Thoracic aorta (tissue), 1 donor: ENCODE measurements around a stretch of chr10.

DNA sequence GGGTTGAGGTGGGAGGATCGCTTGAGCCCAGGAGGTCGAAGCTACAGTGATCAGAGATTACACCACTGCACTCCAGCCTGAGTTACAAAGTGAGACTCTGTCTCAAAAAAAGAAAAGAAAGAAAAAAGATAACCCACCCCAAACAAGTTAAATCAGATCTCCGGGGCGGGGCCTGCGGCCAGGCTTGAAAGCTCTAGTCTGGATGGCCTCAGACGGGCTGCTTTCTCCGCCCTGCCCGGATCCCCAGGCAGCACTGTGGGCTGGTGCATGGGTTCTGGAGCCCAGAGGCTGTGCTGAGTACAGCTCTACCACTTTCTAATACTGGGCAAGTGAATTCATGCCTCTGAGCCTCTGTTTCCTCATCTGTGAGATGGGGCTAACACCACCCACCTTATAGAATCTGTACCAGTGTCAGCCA lies 83.6 kb downstream of the ZMIZ1 start:
- RAMPAGE, long total RNA = no peak

GRCh38 chr10:79155024-79155980 lies 86.5 kb downstream of the ZMIZ1 start:
- RAMPAGE, long total RNA = no peak

- RAMPAGE, long total RNA = no peak
Measured at GRCh38 chr10:79182428-79183376, 113.9 kb downstream of the ZMIZ1 start.

DNA sequence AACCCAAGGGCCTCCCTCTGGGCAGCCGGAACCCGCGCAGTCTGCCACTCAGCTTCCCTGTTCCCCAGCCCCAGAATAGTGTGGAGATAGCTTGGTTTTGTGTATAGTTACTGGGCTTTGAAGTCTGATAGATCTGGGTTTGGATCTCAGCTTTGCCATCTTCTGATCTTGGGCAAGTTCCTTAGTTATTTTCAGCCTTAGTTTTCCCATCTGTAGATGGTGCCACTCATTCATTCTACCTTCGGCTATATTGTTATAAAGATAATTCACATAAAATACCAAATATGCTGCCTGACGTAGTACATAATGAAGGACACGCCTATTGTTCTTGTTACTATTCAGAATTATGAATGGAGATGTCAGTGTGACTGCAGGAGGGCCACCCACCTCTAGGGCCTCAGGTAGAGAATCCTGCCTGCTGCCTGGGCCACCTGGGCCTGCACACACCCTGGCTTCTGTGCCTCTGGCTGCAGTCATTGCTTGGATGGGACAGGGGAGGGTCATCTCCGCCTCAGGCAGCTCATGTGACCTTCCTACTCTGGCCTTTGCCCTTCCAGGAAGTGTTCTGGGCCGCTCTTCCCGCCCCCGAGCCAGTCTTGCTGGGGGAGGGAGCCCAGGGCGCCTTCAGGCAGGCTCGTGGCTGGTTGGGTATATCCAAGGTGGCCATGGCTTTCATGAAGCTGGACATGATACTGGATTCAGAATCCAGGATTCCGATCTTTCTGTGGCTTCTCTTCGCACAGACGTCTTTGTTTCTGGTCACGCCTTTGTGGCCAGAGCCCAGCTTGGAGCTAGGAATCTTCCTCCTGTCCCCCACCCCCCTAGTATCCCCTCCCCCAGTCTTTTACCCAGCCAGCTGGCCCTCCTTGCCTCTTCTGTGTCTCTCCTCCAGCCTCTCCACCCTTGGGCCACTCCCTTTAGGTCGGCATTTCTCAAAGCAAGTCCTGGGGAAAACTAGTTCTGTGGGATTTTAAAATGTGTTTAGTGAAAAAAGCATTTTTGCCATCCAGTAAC lies 119.3 kb downstream of the ZMIZ1 start:
- RAMPAGE, long total RNA = no peak

DNA sequence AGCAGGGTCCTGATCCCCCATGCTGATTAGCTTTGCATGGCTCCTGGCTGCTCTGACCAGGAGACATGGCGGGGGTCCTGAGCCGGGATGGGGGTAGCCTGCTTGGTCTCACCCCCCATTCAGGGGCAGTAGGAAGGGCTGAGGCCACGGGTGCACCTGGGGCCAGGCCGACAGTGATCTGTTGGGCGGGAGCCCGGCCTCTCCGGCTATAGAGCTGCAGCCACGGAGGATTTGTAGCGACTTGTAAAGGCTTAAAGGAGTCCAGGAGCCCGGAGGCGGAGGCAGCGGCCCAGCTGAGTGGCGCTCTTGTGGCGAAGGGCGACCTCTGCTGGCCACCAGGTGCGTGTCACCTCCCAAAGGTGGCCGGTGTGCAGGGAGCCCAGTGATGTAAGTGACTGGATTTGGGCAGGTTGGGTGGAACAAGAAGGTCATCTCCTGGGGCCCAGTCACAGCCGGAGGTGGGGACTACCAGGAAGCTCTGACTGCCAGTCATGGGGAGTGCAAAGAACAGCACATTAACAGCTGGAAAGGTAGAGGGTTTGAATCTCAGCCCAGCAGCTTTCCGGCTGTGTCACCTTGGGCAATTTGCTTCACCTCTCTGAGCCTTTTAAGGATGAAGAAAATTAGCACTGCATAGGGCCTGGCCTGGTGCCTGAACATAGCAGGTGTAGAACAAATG lies 126.7 kb downstream of the ZMIZ1 start:
- RAMPAGE, long total RNA = no peak

GRCh38 chr10:79248817-79249336 lies 98.4 kb upstream of the PPIF start:
- RAMPAGE, long total RNA = no peak

- RAMPAGE, long total RNA = no peak
Measured at GRCh38 chr10:79266131-79266442, 81.2 kb upstream of the PPIF start.

DNA sequence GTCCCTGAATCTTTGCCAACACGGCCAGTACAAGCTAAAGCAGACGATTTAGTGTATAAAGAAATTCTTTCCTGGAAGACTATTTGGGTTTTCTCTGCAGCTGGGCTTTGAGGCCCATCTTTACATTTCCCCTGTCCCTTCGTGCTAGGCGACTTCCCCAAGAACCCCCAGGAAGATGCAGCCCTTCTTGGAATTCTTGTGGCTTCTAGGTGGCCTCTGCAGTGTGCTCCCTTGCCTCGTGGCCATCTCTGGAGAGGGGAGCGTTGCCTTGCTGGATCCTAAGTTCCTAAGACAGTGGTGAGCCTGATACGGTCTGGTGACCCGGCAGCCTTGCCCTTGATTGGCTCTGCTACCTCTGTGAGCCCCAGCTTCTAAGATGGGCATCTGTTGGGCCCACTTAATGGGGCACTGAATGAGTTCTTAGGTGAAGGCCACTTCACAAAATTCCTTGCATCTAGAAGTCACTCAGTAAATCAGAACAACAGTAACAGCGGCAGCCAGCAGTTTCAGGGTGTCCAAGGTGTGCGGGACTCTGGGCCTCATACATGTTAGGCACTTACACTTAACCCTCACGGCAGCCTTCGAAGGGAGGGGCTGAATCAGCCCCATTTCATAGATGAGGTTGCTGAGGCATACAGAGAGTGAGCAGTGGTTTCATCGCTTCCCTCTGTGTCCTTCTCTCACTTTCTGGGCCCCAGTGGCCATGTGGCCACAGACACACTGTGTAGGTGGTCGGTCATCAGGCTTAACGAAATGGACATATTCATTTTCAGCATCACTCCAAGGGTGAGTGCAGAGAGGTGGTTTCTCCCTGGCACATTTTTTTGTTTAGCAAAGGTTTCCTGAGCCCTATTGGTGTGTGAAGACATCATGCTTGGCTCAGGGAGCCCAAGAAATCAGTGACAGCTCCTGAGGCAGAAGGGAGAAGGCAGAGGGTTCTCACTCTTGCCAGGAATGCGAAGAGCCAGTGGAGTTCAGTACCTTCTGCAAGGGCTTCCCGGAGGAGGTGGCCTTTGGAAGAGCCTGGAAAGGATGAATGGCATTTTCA lies 62.1 kb upstream of the PPIF start:
- RAMPAGE, long total RNA = no peak

- RAMPAGE, long total RNA = no peak
Measured at GRCh38 chr10:79296081-79296977, 50.9 kb upstream of the PPIF start.

DNA sequence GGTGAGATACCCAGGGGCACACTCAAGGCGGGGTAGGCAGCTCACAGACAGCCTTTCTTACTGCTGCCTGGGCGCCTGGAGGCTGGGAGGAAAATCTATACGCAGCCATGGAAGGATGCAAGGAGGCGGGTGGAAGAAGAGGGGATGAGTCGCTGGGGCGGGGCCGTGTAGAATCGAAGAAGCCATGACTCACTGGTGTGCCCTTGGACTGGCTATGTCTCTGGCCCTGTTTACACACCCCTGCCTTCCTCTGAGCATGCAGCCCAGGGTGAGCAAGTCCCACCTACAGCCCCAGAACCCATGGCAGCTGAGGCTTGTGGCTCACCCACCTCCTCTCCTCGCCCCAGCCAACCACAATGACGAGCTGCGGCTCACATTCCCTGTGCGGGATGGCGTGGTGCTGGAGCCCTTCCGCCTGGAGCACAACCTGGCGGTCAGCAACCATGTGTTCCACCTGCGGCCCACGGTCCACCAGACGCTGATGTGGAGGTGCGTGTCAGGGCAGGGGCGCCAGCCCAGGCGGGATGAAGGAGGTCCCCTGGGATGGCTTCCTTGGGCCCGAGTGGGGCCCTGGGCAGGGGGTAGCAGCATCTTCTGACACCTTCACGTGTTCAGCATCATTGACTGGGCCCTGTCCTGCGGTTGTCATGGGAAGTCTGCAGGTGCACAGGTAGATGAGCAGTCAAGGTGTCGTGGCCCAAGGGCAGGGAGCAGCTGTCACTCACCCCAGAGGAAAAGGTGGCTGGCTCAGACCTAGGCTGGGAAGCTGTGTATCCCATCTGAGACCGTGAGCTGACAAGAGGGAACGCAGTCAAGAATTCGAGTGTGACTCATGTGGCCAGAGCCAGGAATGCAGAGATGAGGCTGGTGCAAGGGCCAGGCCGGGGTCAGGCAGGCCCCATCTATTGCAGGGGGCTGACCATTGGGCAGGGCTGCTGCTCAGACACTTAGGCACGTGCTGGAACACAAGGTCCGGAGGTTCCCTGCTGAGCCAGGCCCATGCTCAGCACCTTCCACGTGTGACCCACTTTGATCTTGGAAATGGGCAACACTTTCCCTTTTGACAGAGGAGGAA lies 48.2 kb upstream of the PPIF start:
- RAMPAGE, long total RNA = no peak

DNA sequence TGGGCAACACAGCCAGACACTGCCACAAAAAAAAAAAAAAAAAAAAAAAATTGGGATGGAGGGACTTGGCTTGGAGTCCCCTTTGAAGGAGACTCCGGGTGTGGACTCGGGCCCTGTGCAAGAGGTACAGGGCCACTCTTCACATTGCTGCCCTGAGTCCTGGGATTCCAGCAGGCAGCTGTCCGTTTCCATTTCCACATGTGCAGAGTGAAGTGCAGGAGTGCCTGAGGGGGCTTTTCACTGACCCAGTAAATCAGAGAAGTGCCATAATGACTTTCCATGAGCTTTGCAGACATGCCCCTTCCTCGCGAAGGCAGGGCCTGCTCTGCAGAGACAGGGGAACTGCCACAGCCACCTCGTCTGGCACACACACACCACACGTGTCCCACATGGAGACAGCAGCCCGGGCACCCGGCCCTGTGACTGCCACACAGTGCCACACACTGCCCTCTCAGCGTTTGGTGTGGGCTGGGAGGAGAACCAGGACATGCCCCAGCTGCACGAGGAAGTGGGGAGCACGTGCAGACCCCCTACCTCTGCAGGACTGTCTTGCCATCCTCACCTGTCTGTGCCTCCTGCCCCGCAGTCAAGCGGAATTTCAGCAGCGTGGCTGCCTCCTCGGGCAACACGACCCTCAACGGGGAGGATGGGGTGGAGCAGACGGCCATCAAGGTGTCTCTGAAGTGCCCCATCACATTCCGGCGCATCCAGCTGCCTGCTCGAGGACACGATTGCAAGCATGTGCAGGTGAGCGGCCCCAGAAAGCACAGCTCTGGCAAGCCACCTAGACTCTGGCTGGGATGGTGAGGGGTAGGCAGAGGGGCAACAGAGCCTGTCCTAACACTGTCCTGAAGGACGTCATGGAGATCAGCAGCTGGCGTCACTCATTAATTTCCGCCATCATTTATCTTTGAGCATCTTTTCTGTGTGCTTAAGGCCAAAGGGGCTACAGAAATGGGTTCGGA lies 43.6 kb upstream of the PPIF start:
- RAMPAGE, long total RNA = no peak

- RAMPAGE, long total RNA = no peak
Measured at GRCh38 chr10:79316571-79317473, 30.4 kb upstream of the PPIF start.

DNA sequence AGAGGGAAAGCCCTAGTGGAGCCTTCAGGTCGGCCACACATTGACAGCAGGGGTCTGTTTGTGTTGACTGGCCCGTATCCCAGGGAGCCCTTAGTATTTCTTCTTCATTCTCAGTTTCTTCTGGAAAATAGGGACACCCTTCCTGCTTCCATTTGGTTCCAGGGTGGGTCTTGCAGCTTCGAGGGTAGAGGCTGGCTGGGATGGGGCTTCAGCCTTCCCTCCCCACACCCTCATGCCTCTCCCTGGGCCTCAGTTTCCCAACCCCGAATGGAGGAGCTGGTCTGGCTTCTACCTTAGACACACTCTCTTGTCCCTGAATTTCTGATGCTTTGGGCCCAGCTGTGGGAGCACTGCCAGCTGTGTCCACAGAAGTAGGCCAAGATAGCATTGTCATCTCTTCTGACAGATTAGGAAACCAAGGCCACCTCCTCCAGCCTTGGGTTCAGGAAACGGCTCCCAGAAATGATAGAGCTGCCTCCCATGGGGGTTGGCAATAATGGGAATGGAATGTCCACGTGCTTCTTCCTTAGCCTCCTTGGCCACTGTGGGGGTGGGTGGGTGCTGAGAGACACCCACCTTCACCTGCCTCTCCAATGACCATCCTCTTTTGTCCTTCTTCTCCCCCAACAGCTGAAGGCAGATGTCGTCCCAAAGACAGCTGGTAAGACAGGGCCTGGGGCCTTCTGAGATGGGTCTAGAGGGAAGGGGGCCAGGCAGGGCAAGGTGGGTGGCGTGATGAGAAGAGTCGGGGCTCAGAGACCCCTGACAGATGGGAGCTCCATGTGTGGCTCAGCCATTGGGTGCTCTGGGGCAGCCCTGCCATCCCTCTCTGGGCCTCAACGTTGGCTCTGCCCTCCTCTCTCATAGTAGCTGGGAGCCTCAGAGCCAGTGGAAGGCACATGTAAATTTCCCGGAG lies 1.4 kb downstream of the PPIF start:
- RAMPAGE, long total RNA = no peak

GRCh38 chr10:79356915-79357585 lies 9.8 kb downstream of the PPIF start:
- RAMPAGE, long total RNA = no peak

GRCh38 chr10:79409554-79410332 lies 35.7 kb downstream of the ZCCHC24 start:
- RAMPAGE, long total RNA = no peak

DNA sequence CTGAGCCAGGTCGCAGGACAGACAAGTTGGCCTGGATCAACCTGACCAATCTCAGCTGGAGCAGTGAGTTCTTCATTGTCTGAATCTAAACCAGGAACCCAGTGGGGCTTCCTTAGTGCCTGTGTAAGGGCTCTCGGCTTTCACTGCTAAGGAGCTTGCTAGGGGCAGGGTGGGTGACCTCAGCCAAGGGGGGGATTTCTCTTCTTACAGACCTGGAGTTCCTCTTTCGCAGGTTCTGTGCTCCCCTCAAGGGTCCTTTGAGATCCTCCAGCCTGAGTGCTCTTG lies 273 bp upstream of the SFTPA1 start:
- RAMPAGE, long total RNA = no peak

DNA sequence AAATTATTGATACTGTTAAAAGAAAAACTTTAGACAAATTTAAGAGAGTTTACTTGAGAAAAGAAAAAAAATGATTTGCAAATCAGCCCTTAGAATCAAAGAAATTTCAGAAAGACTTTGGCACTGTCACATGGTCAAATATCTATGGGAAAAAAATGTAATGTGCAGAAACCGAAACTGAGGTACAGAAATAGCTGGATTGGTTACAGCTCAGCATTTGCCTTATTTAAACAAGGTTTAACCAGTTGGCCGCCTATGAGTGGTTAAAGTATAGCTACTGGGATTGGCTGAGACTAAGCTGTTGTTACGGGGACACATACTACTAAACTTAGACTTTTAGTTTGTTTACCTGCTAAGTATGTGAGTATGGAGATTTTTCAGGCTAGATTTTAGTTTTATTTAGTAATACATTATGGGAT lies 38.6 kb downstream of the SFTPD start:
- RAMPAGE, long total RNA = no peak

GRCh38 chr10:79981402-79981932 lies 32.6 kb upstream of the SFTPD start:
- RAMPAGE, long total RNA = no peak

GRCh38 chr10:80135820-80136568 lies 3.5 kb downstream of the PLAC9 start:
- RAMPAGE, long total RNA = no peak

GRCh38 chr10:80152669-80153259 lies 20.2 kb downstream of the PLAC9 start:
- RAMPAGE, long total RNA = no peak